Tibial artery (tissue), 1 donor: ENCODE results near the genes COTL1, KLHL36 and KIAA0513.

DNA sequence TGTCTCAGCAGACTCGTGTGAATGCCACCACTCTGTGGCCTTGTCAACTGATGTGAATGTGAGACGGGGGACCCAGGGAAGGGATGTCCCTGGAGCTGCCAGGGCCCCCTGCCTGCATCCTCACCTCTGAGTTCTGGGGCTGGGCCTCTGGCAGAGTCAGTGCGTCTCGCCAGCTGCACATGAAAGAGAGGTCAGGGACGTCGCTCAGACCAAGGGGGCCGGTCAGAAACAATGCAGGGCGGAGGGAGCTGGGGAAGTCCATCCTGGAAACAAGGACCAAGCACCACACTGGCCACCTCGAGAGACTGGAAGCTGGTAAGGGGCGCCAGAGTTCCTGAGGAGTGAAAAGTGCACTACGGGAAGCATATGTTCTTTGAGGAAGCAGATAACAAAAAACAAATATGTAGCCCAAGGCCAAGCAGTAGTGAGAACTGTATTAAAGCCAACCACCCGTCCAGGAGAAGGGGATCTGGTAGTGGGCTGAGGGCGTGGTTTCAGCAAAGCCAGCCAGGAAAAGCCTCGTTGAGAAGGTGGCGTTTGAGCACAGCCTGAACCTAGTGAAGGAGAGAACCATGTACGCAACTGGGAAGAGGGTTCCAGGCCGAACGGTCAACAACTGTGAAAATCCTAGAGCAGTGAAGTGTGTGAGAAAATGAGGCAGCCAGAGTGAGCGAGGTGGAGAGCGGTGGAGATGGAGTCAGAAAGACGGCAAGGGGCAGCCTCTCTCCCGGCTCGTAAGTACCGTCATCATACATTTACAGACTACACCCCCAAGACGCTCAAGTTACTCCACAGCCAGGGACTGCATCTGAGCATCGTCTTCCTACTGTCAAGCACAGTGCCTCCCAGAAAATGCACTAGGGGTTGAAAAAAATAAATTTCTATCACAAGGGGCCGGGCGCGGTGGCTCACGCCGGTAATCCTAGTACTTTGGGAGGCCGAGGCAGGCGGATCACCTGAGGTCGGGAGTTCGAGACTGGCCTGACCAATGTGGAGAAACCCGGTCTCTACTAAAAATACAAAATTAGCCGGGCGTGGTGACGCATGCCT lies 1.8 kb downstream of the TAF1C start:
- PRO-cap, result no peak

DNA sequence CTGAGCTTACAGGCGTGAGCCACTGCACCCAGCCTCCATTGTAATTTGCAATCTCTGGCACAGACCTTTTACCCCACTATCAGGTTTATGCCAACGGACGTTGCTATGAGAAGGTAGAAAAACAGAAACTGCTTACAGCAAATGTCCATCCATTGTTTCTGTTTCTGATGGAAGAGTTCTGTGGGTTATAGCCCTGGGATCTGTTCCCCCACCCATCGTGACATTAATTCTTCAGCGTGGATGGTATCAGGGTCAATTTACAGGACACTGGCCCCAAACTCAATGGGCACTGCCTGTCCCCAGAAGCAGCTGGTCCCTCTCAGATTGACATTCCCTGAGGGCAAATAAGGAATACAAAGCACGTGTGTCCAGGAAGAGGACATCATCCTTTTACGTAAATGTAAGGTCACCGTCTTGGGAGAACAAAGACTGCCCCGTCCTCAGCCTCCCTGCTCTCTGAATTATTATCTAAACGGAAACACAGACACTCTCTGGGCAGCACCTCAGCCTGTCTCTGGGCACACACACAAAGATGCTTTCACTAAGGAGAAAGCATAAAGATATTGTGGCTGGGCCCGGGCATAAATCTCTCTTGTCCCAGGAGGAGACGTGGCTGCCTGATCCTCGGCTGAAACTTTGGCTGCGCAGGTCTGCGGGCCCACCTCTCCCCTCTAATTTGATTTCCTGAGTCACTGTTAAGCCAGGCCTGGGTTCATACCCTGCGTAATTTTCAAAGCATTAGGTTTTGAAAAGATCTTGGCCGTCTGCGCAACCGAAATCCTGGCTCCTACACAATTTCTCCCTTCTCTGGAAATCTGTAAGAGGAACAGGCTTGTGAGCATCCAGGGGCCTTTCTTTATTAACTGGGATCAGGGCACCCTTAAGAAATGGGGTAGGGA lies 5.1 kb downstream of the KCNG4 start:
- PRO-cap, result no peak

DNA sequence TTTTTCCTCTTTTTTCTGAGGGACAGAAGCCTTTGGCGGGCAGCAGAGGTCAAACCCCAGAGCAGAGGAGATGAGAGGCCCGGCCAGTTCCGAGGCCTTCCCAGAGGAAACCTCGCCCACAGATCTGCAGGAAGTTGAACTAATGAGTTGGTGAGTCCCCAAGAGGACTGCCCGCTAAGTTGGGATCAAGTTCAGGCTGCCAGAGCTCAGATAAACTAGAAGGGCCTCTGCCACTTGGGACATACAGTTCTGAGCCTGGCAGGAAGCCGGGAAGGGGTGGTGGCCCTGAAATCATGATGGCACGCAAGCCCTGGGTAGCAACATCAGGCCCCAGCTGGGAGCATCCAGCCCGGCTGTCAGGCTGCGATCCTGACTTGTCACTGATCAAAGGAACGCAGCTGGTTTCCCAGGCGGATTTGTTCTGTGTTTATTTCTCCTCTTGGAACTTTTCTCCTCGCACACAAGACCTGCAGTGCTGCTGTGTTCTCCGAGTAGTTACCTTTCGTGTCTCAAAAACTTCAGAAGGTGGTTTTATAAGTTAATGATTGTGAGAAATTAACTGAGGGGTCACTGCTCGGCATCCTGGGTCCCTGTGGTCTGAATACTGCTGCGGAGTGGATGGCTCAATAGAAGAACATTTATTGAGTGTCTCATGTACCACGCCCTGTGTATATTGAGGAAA lies 8.0 kb upstream of the WFDC1 start:
- PRO-cap, result no peak

DNA sequence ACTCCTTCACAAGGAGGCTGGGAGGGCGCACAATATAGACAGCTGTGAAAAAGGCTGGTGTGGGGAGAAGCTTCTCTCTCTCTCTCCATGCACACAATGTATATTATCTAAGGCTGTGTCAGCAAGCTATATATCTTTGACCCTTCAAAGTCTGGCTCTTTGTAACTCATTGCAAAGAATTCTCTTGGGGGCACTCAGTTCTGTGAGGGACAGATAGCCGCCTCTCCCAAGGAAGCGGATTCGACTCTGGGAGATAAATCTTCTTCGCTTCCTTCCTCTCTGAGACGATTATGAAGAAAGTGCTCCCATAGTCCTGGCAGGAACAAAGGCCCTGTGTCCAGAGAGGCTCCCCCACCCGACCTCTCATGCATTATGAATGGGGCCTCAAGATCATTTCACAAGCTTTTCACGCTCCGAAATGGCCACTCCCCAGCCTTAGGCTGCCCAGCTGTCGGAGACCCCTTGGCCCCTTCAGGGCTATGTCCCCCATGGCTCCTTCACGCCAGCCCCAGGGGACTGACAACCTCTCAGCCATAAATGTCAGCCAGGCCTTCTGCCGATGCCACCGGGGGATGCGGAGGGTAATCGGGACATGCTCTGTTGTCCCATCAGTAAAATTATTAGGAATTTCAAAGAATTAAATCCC lies 33.3 kb upstream of the MEAK7 start:
- PRO-cap, result no peak

DNA sequence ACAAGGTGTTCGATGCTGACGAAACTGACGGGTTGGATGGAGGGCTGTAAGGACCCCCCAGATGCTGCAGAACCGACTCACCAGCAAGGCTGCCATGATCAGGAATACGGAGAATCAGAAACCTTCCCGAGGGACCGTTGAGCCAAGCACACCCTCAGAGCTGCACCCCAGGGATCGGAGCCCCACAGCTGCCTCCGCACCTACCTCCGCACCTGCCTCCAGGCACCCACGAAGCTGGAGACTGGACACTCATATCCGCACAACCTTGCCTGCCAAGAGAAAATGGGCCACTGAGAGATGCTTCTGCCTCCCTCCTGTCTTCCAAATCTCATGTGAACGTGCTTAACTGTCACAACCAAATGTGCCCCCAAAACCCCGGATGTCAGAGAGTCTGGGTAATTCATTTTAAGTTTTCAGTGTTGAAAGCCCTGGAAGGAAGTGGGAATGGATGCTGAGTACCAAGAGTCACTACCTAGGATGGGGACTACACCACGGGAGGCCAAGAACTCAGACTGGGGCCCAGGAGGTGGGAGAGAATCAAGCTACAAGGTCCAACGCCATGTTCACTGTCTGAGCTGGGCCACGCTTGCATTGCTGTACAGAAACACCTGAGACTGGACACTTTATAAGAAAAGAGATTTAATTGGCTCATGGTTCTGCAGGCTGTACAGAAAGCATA lies 49.4 kb upstream of the MEAK7 start:
- PRO-cap, result no peak

DNA sequence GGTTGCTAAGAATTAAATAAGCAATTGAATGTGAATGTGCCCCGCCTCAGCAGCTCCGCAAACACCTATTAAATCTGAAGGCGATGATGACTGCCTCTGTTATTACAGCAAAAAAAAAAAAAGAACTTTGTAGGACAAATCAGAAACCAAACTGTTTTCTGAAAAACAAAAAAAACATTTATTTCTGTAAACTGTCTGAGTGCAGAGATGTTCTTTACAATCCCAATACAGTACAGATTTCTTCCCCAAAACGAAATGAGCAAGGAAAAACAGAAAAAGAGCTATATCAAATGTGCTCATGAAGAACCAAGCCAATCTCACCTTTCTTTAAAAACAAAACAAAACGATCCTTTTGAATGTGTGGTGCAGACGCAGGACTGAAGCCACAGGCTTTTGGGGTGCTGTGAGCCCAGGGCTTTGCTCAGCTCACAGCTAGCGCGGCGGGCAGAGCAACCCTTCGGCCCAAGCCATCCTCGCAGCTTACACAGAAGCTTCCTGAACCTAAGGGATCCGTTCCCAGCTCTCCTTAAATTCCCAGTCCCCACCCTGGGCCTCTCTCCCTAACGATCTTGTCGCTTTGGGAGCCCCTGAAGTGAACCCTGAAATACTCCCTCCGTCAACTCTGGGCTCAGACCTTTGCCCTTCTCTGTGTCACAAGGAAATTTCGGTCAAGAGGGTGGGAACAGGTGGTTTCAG lies 52.3 kb downstream of the COTL1 start:
- PRO-cap, result no peak

- PRO-cap, result no peak
These were observed 19.4 kb downstream of the COTL1 start for GRCh38 chr16:84598320-84599099.

- PRO-cap, result no peak
These were observed 3.9 kb downstream of the COTL1 start for GRCh38 chr16:84613554-84614710.

DNA sequence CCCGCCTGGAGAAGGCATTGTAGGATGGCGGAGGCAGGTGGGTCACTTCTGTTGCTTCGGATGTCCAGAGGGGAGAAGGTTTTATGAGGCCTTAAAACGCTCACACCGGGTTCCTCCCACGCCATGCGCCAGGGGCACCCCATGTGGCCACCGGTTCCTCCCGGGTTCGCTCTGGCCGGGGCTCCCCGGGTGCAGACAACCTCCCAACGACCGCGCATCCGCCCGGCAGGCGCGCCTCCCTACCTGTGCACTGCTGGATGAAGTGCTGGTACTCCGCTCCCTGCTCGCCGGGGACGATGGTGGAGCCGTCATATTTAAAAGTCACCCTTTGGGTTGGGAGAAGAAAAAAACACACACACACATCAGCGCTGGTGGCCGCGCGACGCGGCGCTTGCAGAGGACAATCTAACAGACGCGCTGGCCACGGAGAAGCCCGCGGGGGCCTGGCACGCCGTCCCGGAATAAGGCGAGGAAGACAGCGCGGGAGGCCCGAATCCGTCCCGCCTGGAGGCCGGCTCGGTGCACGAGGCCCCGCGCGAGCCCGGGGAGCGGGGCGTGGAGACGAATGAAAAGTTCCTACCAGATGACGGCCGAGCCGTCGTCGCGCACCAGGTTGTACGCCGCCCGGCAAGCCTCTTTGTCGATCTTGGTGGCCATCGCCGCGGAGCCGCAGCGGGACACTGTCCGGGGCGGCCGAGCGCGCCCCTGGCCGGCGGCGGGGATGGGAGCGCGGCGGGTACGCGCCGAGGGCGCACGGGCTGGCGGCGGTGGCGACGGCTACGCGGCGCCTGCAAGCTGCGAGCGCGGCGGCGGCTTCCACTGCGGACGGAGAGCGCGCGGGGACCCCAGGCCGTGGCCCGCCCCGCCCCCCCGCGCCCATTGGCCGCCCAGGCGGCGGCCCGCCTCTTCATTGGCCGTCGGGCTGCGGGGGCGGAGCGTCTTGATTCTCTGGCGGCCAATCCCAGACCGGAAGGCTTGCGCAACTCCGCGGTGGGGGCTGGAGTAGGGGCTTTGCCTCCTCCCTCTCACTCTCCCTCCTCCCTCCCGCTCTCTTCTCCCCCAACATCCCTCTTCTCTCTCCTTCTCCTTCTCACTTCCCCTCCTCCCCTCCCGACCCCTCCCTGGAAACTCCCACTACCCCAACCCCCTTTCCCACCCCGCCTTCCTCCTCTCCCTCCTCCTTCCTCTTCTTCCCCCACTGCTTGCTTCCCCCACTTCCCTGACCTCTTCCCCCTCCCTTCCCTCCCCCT lies at the start of gene COTL1:
Gene COTL1 (minus strand): TSS at position 821 of the 1,250 bp plus-strand sequence.
- PRO-cap, result bidirectional peak, plus-strand start at position 1,038 of the sequence, minus-strand start at position 821 of the sequence

GRCh38 chr16:84647929-84648604 lies at the start of gene KLHL36:
Gene KLHL36, plus strand, starts transcription at chr16:84648511.
- PRO-cap, result bidirectional peak, plus-strand start at chr16:84648522, minus-strand start at chr16:84648419

DNA sequence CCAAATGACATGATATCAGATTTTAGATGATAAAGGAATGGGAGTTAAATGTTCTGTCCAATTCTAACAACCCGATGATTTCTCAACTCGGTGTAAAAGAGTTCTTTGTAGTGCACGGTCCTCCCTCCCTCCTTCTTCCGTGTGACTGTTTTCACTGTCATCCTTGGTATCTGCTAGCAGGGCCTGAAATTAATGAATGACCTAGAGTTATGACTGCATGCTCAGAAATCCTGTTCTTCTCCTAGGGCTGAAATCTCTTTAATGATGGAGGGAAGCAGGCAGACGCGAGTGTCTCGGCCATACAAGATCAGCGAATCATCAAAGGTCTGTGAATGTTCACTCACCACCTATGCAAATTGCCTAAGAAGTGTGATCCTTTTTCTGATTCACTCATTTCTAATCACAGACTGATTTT lies 2.3 kb downstream of the KLHL36 start:
- PRO-cap, result no peak

GRCh38 chr16:84754056-84754817 lies 54.4 kb downstream of the USP10 start:
- PRO-cap, result no peak

DNA sequence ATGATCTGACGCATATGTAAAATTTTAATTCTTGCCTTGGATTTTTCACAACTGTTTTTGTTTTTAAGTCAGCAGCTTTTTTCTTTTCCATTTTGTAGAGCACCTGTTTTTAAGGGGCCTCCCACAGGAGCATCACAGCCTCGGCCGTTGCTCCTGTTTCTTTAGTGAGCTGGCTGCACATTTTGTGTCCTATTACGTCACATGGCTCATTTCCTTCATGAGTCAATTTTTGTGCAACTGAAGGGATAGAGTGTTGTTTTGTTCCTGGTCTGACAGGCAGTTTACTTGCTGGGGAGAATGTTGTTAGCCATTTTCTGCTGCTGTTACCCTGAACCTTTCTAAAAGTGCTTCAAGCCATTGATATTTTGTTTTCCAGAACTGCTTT lies 45.0 kb upstream of the CRISPLD2 start:
- PRO-cap, result no peak

- PRO-cap, result no peak
These were observed 13.2 kb upstream of the CRISPLD2 start for GRCh38 chr16:84806632-84807020.

DNA sequence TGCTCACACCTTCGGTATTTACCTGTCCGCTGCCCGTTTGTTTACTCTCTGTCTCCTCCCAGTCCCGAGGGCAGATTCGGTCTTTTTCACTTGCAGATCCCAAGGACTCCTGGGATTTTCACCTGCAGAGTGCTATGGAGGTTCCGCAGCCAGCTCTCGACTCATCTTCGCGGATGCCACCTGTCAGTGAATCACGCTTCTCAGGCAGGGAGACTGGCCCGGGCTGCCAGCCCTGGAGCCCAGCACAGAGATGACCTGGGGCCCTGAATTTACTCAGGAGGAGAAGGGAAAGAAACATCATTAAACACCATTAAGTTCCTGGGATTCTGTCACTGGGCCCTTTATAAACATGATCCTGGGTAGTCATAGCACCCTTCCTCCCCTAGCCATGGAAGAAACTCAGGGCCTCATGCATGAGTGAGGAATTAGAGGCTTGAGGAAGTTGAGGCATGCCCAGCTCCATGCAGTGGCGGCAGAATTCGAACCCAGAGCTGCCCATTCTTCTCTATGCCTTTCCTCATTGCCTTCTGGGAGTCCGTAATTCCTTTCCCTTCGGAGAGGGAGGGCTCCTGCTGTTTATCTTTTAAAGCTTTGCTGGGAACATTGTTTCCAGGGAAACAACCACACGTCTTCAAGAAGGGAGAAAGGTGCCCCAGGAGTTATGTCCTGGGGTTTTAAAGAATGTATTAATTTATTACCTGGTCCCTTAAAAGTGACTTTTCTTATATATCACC lies 8.4 kb downstream of the CRISPLD2 start:
- PRO-cap, result no peak

GRCh38 chr16:84847802-84848584 lies 28.2 kb downstream of the CRISPLD2 start:
- PRO-cap, result no peak

- PRO-cap, result no peak
These were observed 24.3 kb downstream of the ZDHHC7 start for GRCh38 chr16:84986878-84987688.

- PRO-cap, result unidirectional peak, plus-strand start at chr16:85002281; bidirectional peak, plus-strand start at chr16:85002550, minus-strand start at chr16:85002466; unidirectional peak, plus-strand start at chr16:85002810
These were observed 9.1 kb downstream of the ZDHHC7 start for GRCh38 chr16:85001818-85002972.

- PRO-cap, result bidirectional peak, plus-strand start at chr16:85027769, minus-strand start at chr16:85027631
These were observed at the start of gene KIAA0513 for GRCh38 chr16:85027322-85028297. Gene KIAA0513, plus strand, starts transcription at chr16:85027795.

GRCh38 chr16:85092543-85093306 lies 19.5 kb downstream of the CIBAR2 start:
- PRO-cap, result no peak